Endothelial cell of umbilical vein (primary cell): ENCODE measurements around the genes IRS2 and COL4A2.

DNA sequence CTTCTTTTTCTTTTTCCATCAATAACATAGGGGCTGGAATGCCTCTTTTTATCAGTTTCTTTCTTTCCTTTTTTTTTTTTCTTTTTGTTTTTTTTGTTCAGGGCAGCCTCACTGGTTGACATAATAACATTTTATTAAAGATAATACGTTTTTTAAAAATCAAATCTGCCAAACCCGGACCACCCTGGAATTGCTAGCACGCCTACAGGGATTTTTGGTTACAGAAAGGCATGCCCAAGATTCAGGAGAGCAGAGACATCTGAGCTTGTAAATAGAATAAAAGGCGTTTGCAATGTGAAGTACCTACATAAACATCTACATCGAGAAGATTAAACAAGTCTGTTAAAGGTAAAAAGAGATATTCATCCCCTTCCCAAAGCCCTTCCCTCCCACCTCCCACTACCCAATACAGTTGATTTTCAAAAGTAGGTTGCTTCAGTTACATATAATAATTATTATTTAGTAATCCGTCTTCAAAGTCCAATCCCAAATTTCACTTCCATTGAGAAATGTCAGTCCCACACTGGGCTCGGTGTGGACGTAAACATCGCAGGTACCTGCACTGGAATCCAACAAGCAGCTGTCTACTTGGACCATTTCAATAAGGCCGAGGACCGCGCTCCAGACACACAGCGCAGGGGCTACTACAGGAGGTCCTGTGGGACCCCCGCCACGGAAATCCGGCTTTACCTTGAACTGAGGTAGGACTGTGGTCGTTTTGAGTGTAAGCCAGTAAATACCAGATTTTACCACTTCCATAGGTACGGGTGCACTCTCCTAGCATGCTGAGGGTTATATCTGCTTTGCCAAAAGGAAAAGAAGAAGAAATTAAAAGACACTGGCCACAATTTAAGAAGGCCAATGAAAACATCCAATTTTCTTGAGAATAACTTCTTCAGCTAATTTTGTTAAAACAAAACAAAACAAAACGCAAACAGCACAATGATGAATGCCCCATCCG, 31.0 kb downstream of the IRS2 start:
- PRO-cap: no peak
CAGE:
- cytosol, long polyA minus RNA: start-site peak on the minus strand centred at position 335 of the sequence, 134 bp wide, 27 reads
- cytosol, long polyA plus RNA: no peak
- long polyA plus RNA: no peak
- nucleus, long polyA minus RNA: no peak
- nucleus, long polyA plus RNA: no peak

DNA sequence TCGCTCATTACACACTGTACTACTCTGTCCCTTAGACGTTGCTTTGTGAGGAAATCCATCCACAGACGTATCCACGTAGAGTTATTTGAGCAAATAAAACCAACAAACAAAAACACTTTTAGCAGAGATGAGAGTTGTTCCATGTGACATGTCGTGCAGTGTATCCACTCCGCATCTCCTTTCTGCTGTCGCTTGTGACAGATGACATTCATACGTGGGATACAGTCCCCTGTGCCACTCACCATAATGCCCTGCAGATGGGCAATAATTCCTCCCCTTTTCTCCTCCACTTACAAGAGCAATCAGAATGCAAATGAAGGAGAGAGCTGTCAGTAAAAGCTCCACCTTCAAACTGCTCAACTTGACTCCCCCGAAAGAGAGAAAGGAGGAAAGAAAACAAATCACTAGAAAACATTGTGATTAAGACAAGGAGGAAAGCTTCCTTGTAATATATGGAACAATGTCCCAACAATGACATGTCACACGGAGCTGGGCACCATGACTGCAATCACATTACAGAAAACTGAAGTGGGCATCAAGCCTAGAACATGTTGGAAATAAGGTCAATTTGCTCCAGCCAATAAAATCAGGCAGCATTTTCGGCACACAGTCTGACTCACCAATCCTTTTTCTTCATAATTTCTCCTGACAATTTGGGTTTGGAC, 25.9 kb downstream of the IRS2 start:
- PRO-cap: no peak
CAGE:
- cytosol, long polyA minus RNA: no peak
- cytosol, long polyA plus RNA: no peak
- long polyA plus RNA: no peak
- nucleus, long polyA minus RNA: no peak
- nucleus, long polyA plus RNA: no peak

DNA sequence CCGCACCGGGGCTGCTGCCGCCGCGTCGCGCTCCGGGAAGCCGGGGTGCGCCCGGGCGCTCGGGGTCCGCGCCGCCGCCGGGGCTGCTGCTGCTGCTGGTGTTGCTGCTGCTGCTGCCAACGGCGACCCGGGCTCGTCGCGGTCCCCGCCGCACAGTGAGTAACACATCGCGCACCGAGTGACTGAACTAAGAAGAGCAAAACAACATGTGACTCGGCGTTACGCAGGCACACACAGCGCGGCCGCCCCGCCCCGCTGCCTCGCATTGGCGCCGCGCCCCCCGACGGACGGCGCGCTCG, at the start of gene IRS2:
TSS of gene IRS2 (minus strand) at position 164 of the 299 bp plus-strand sequence.
- PRO-cap: bidirectional peak, plus-strand start outside the sequence, minus-strand start at position 157 of the sequence
CAGE:
- cytosol, long polyA minus RNA: start-site peak on the minus strand centred at position 196 of the sequence, 79 bp wide, 30 reads
- cytosol, long polyA plus RNA: no peak
- long polyA plus RNA: no peak
- nucleus, long polyA minus RNA: no peak
- nucleus, long polyA plus RNA: no peak

DNA sequence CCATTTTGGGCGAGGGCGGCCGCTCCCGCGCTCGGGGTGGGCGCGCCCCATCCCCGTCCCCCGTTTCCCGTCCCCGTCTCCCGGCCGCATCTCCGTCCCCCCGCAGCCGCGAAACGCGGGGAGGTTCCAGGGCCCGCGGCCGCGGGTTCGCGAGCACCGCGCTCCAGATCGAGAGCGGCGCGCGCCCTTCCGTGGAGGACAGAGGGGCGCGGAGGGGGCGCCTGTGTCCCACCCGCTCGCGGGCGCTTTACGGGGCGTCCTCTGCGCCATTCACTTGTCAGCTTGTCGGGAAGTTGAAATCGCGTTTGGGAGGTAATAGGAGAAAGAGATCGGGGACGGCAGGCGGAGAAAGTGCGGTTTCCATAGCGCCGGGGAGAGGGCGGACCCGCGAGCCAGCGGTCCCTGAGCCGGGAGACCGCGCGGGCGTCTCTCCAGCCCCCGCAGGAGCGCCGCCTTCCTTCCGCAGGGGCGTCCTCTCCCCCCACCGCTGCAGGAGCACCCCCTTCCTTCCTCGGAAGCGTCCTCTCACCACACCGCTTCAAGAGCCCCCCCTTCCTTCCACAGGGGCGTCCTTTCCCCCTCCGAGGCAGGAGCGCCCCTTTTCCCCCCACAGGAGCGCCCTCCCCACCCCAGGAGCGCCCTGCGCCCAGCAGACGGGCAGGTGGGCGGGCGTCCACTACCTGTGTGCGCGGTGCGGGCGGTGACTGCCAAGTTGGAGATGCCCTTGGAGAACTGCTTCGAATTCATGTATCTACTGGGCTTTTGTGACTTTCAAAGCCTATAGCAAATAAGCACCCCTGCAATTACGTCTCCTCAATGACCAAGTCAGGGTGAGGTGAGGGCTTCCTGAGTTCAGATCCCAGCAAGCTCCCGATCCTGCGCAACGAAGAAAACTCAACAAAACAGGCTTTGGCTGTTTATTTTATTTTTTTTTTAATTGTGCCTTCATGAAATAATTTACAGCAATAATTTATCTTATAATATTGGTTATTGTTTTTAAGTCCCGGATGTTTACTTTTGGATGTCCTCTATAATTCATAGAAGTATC, 1.1 kb upstream of the IRS2 start:
- PRO-cap: unidirectional peak, minus-strand start at position 249 of the sequence; unidirectional peak, minus-strand start at position 290 of the sequence
CAGE:
- cytosol, long polyA minus RNA: no peak
- cytosol, long polyA plus RNA: no peak
- long polyA plus RNA: no peak
- nucleus, long polyA minus RNA: no peak
- nucleus, long polyA plus RNA: no peak

GRCh38 chr13:110187739-110188138, 119.2 kb downstream of the COL4A1 start:
- PRO-cap: no peak
CAGE:
- cytosol, long polyA minus RNA: no peak
- cytosol, long polyA plus RNA: no peak
- long polyA plus RNA: no peak
- nucleus, long polyA minus RNA: no peak
- nucleus, long polyA plus RNA: no peak

GRCh38 chr13:110194969-110195398, 112.0 kb downstream of the COL4A1 start:
- PRO-cap: no peak
CAGE:
- cytosol, long polyA minus RNA: no peak
- cytosol, long polyA plus RNA: no peak
- long polyA plus RNA: no peak
- nucleus, long polyA minus RNA: no peak
- nucleus, long polyA plus RNA: no peak

GRCh38 chr13:110207300-110207655, 99.7 kb downstream of the COL4A1 start:
- PRO-cap: no peak
CAGE:
- cytosol, long polyA minus RNA: no peak
- cytosol, long polyA plus RNA: no peak
- long polyA plus RNA: no peak
- nucleus, long polyA minus RNA: no peak
- nucleus, long polyA plus RNA: no peak

- PRO-cap: no peak
CAGE:
- cytosol, long polyA minus RNA: no peak
- cytosol, long polyA plus RNA: no peak
- long polyA plus RNA: no peak
- nucleus, long polyA minus RNA: no peak
- nucleus, long polyA plus RNA: no peak
Observed at GRCh38 chr13:110233099-110233908, 73.7 kb downstream of the COL4A1 start.

DNA sequence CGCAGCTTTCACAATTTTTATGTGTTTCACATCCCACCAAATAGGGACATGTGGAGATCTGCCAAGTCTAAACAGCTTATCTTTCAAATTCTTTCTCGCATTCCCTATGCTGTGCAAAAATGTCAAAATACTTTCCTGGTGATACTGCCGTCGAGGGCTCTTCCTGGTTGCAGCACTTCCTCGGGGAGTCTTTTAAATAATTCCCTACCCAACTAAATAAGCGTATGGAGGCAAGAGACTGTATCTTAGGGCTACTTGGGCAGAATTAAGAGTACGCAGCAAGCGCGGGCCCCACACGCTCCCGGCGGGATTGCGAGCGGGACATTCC, 59.0 kb downstream of the COL4A1 start:
- PRO-cap: no peak
CAGE:
- cytosol, long polyA minus RNA: no peak
- cytosol, long polyA plus RNA: no peak
- long polyA plus RNA: no peak
- nucleus, long polyA minus RNA: no peak
- nucleus, long polyA plus RNA: no peak

DNA sequence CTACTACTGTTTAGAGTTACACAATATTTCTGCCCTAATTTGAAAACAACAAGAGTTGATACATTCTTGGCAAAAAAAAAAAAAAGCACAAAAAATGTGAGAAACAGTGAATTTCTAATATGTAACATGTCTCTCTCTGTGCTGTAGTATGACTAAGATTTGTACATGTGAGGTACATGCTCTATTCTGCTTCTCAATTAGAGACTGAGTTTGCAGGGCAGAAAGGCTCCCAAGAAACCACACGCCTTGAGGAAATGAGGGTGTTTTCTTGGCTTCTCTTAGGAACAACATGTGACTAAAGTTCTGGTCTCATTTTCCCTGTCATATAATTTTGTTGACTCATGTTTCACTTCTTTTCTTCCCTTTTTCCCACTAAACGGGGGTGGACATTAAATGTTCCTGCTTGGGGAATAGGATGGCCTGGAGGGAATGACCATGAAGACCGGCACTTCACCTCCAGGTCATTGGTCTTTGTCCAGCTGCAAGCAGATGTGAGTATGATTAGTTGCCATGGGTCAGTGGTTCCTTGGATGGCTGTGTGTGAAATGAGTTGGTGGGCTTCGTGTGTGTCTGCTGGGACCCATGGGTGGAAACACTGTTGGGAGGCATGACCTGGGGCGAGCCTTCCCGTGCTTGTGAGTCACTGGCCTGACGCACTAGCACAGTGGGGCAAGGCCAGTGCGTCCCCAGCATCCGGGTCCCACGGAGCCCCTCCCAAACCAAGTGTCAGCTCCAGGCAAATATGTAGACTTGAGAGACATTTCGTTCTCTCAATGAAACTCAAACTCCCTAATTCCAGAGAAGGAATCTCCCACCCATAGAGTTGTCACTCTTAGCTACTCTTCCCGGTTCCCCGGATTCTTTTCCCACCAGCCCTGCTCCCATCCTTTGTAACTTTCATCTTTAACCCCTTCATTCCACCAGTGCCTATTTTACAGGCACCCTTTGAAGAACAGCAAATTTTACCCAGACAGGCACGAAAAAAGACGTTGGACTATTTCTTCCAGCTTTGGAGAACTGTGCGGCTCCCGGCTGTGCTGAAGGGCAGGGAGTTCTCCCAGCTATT, 56.5 kb downstream of the COL4A1 start:
- PRO-cap: no peak
CAGE:
- cytosol, long polyA minus RNA: no peak
- cytosol, long polyA plus RNA: no peak
- long polyA plus RNA: no peak
- nucleus, long polyA minus RNA: start-site peak on the plus strand centred at position 384 of the sequence, 18 bp wide, 22 reads
- nucleus, long polyA plus RNA: start-site peak on the plus strand centred at position 368 of the sequence, 36 bp wide, 5 and 6 reads in 2 replicates

- PRO-cap: no peak
CAGE:
- cytosol, long polyA minus RNA: no peak
- cytosol, long polyA plus RNA: no peak
- long polyA plus RNA: no peak
- nucleus, long polyA minus RNA: no peak
- nucleus, long polyA plus RNA: no peak
Observed at GRCh38 chr13:110279742-110280458, 27.1 kb downstream of the COL4A1 start.

DNA sequence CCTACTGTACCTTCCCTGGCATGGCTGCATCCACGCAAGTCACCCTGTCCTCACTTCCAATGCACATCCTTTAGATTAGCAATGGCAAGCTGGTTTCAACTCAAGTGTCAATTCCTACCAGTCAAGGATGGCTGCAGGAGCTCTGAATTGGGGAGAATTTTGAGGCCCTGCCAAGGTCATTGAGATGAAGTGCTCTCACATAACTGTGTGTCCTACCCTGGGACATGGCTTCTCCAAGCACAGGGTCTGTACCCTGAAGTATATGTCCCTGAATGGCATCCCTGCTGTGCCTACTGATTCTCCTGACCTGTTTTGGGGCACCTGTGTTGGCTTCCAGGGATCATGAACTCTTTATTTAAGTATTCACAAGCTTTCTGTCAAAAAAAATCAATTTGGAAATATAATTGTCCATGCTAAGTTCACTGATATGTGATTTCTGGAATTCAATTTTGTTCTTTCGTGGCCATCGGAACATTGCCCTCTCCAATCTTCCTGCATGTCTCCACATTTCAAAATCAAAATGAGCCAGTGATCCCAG, 24.4 kb downstream of the COL4A1 start:
- PRO-cap: no peak
CAGE:
- cytosol, long polyA minus RNA: no peak
- cytosol, long polyA plus RNA: no peak
- long polyA plus RNA: no peak
- nucleus, long polyA minus RNA: no peak
- nucleus, long polyA plus RNA: no peak

GRCh38 chr13:110306831-110306928, 277 bp downstream of the COL4A1 start:
- PRO-cap: no peak
CAGE:
- cytosol, long polyA minus RNA: no peak
- cytosol, long polyA plus RNA: no peak
- long polyA plus RNA: no peak
- nucleus, long polyA minus RNA: no peak
- nucleus, long polyA plus RNA: no peak

- PRO-cap: bidirectional peak, plus-strand start at chr13:110307258, minus-strand start at chr13:110307157; bidirectional peak, plus-strand start at chr13:110307884, minus-strand start at chr13:110307592
CAGE:
- cytosol, long polyA minus RNA: start-site peak on the plus strand at chr13:110307617-110307904, 38 reads
- cytosol, long polyA plus RNA: start-site peak on the plus strand at chr13:110307257-110307359, 574 and 1,273 reads in 2 replicates
- long polyA plus RNA: start-site peak on the plus strand at chr13:110307257-110307359, 10,962 and 7,755 reads in 2 replicates
- nucleus, long polyA minus RNA: start-site peak on the plus strand at chr13:110307255-110307472, 8,142 reads
- nucleus, long polyA plus RNA: start-site peak on the plus strand at chr13:110307256-110307927, 1,574 and 5,908 reads in 2 replicates
Observed at GRCh38 chr13:110307220-110308061, at the start of gene COL4A2. Gene COL4A2 (plus strand): TSS chr13:110307284.

DNA sequence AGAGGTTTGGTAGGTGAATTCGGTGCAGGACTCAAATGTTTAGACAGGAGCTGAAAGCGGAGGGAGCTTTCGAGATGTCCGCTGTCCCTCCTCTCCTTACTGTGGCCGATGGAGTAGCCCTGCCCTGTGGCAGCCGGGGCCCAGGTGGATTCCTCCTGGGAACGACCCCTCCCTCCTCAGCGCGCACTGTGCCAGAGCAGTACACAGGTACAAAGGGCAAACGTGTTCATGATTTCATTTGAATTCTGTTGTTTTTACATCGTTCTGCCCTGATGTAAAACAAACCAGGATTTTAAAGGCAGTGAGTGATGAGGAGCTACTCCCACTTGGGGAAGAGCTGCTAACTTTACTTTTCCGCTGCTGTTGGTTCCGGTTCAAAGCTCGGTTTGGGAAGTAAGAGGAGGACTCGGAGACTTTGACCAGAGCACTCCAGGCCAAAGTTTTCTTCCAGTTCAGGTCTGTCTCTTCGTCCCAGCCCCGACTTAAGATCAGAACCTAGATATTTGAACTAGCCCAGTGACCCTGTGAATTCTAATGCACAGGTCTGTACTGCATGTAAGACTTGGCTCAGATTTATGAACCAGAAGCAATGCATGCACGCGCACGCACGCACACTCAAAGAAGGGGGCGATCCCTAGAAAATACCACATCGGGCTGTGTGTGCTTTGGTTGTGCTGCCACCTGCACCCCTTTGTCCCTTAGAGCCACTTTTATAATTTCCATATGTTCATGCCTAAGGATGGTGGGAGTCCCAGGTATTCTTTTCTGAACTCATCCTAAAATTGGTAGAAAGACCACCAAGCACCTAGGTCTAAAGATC, 2.0 kb downstream of the COL4A2 start:
- PRO-cap: unidirectional peak, minus-strand start at position 110 of the sequence
CAGE:
- cytosol, long polyA minus RNA: no peak
- cytosol, long polyA plus RNA: no peak
- long polyA plus RNA: no peak
- nucleus, long polyA minus RNA: no peak
- nucleus, long polyA plus RNA: no peak

- PRO-cap: no peak
CAGE:
- cytosol, long polyA minus RNA: no peak
- cytosol, long polyA plus RNA: no peak
- long polyA plus RNA: no peak
- nucleus, long polyA minus RNA: no peak
- nucleus, long polyA plus RNA: no peak
Observed at GRCh38 chr13:110311577-110312499, 4.8 kb downstream of the COL4A2 start.

- PRO-cap: no peak
CAGE:
- cytosol, long polyA minus RNA: no peak
- cytosol, long polyA plus RNA: no peak
- long polyA plus RNA: no peak
- nucleus, long polyA minus RNA: no peak
- nucleus, long polyA plus RNA: no peak
Observed at GRCh38 chr13:110312500-110313266, 5.6 kb downstream of the COL4A2 start.

DNA sequence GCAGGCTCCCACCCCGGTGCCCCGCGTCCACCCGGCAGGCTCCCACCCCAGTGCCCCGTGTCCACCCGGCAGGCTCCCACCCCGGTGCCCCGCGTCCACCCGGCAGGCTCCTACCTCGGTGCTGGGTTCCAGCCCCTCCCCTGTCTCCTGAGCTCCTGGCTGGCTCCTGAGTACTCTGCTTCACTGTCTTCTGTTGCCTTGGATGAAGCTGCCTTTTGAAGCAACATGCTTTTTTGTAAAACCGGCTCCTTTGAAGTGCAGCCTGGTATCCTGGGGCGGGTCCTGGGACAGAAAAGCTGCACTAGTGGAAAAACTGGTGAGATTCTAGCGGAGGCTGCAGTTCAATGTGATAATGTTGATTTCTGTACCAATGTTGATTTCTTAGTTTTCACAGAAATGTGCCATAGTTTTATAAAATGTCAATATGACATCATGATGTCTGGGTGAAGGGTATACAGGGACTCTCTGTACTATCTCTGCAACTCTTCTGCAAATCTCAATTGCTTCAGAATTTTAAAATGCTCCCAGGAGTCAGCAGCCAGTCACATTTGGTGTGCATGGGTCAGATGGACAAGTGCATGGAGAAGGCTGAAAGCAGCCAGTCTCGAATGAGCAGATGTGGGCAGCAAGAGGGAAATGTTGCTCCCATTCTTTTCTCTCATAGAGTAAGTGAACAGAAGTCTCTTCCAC, 6.8 kb downstream of the COL4A2 start:
- PRO-cap: no peak
CAGE:
- cytosol, long polyA minus RNA: no peak
- cytosol, long polyA plus RNA: no peak
- long polyA plus RNA: no peak
- nucleus, long polyA minus RNA: no peak
- nucleus, long polyA plus RNA: no peak

DNA sequence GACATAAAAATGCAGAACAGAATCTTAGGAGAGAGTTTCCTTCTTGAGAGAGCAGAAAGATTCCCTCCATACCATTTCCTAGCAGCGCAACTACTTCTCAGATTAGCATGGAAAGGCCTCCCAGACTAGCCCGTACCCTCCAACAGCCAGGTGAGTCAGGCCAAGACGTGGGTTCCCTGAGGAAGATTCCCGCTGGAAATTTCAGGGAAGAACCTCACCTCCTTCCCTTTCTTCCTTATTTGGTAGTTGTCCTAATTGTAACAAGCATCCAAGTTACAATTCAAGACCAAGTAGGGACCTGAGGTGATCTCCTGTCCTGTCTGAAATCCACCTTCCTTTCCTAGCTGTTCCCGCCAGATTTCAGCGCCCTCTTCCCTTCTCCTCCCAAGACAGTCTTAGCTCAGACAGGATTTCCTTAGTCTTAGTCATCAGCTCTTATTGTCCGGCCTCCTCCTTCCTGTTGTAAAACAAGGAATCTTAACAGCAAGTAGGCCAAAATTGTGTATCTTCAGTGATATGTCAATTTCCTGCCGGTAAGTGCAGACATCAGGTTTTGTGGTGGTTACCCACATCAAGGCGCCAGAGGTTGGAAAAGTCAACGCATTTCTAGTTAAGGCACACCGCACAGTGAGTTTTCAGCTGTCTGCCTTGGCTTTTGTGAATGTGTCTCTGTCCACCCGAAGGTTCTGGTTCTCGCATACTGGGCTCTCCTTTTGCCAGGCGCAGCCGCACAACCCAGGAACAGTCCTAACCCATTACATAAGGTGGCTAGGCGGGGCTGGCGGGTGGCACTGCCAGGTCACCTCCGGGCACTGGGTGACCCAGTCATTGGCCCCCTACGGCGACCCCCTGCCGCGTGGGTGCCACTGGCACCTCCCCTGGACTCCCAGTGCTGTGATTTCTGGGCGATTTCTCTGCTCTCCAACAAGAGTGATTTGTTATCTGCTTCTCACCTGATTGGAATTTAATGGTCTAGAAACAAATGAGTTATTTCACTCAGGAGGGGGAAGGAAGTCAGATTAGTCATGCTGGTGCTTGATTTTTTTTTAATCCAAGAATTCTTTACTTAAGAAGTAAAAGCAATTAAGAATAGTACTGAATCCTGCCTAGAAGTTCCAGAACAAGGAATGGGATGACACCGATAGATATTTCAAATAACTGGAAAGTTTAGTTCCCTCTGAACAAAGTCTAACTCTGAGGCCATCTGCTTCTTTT, 12.8 kb downstream of the COL4A2 start:
- PRO-cap: bidirectional peak, plus-strand start at position 571 of the sequence, minus-strand start at position 397 of the sequence; bidirectional peak, plus-strand start at position 1,095 of the sequence, minus-strand start at position 891 of the sequence
CAGE:
- cytosol, long polyA minus RNA: no peak
- cytosol, long polyA plus RNA: no peak
- long polyA plus RNA: no peak
- nucleus, long polyA minus RNA: no peak
- nucleus, long polyA plus RNA: no peak

- PRO-cap: no peak
CAGE:
- cytosol, long polyA minus RNA: no peak
- cytosol, long polyA plus RNA: no peak
- long polyA plus RNA: no peak
- nucleus, long polyA minus RNA: no peak
- nucleus, long polyA plus RNA: no peak
Observed at GRCh38 chr13:110330520-110331054, 23.5 kb downstream of the COL4A2 start.